HEK293 (cell line): ENCODE results near the gene AP4S1.

DNA sequence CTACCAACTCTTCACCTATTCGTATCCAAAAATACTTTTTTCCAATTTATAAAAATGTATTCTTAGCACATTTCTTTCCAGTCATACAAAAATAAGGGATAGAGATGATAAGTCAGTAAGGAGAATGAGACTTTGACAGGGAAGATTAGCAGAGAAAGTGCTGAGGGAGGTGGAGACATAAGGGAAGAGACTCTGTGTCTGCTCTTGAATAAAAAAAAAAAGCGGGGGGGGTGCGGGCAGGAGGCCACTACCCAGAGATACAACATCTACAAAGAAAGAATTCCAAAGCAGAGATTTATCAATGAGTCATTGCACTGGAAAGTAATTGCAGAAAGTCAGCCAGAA, 267.0 kb upstream of the PRKD1 start:
- PRO-cap = no peak
- RRBS, 2 experiments = no CpG with 5 or more reads among the region's 3 CpGs

GRCh38 chr14:30612255-30612771, 9.8 kb upstream of the SCFD1 start:
- PRO-cap = no peak
- RRBS, 2 experiments = no CpG with 5 or more reads among the region's 6 CpGs

- PRO-cap = no peak
- RRBS, 2 experiments = no CpG with 5 or more reads among the region's 2 CpGs
These were observed 48.0 kb downstream of the SCFD1 start for GRCh38 chr14:30670092-30670530.

DNA sequence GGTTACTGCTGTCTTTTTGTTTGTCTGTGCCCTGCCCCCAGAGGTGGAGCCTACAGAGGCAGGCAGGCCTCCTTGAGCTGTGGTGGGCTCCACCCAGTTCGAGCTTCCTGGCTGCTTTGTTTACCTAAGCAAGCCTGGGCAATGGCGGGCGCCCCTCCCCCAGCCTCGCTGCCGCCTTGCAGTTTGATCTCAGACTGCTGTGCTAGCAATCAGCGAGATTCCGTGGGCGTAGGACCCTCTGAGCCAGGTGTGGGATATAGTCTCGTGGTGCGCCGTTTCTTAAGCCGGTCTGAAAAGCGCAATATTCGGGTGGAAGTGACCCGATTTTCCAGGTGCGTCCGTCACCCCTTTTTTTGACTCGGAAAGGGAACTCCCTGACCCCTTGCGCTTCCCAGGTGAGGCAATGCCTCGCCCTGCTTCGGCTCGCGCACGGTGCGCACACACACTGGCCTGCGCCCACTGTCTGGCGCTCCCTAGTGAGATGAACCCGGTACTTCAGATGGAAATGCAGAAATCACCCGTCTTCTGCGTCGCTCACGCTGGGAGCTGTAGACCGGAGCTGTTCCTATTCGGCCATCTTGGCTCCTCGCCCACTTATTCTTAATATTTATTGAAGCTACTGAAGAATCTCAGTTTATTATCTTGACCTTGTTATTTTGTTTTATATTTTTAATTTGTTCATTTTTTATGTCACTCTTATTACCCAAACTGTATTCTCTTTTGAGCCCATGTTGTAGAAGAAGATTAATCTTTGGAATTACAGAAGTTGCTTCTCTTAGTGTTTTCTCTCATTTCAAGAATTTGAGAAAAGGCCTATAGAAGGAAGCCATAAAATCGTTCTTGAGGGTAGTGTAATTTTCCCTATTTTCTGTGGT, 68.4 kb downstream of the SCFD1 start:
- PRO-cap = bidirectional peak, plus-strand start at position 566 of the sequence, minus-strand start at position 405 of the sequence; unidirectional peak, minus-strand start at position 592 of the sequence
- RRBS, 2 experiments = no CpG with 5 or more reads among the region's 36 CpGs

GRCh38 chr14:30946927-30947340, 72.6 kb downstream of the COCH start:
- PRO-cap = no peak
- RRBS, 2 experiments = no CpG with 5 or more reads among the region's 6 CpGs

DNA sequence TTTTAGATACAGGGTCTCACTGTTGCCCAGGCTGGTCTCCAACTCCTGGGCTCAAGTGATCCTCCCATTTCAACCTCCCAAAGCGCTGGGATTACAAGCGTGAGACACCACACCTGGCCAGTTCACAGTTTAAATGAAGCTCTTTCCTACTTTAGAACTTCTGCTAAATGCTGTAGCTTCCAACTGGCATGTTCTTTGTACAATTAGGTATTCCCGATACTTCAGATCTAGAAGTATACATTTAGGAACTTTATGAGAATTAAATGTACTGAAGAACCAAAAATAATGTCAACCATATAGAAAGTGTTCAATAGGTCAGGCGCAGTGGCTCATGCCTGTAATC, 5.6 kb upstream of the AP4S1 start:
- PRO-cap = no peak
- RRBS, 2 experiments = no CpG with 5 or more reads among the region's 4 CpGs

GRCh38 chr14:31025111-31025753, at the start of gene AP4S1:
Gene AP4S1 (plus strand): TSS chr14:31025649.
- PRO-cap = bidirectional peak, plus-strand start at chr14:31025444, minus-strand start at chr14:31025421; bidirectional peak, plus-strand start at chr14:31025649, minus-strand start at chr14:31025651
- RRBS, 2 experiments = 0 to 2% methylated on average over 1 to 4 of the region's 26 CpGs

GRCh38 chr14:31173013-31173949, 34.3 kb downstream of the HECTD1 start:
- PRO-cap = no peak
- RRBS, 2 experiments = no CpG with 5 or more reads among the region's 18 CpGs

- PRO-cap = no peak
- RRBS, 2 experiments = no CpG with 5 or more reads among the region's 13 CpGs
These were observed 36.4 kb upstream of the HECTD1 start for GRCh38 chr14:31243866-31244470.

- PRO-cap = no peak
- RRBS, 2 experiments = no CpG with 5 or more reads among the region's 2 CpGs
These were observed 65.6 kb downstream of the NUBPL start for GRCh38 chr14:31626784-31627263.

DNA sequence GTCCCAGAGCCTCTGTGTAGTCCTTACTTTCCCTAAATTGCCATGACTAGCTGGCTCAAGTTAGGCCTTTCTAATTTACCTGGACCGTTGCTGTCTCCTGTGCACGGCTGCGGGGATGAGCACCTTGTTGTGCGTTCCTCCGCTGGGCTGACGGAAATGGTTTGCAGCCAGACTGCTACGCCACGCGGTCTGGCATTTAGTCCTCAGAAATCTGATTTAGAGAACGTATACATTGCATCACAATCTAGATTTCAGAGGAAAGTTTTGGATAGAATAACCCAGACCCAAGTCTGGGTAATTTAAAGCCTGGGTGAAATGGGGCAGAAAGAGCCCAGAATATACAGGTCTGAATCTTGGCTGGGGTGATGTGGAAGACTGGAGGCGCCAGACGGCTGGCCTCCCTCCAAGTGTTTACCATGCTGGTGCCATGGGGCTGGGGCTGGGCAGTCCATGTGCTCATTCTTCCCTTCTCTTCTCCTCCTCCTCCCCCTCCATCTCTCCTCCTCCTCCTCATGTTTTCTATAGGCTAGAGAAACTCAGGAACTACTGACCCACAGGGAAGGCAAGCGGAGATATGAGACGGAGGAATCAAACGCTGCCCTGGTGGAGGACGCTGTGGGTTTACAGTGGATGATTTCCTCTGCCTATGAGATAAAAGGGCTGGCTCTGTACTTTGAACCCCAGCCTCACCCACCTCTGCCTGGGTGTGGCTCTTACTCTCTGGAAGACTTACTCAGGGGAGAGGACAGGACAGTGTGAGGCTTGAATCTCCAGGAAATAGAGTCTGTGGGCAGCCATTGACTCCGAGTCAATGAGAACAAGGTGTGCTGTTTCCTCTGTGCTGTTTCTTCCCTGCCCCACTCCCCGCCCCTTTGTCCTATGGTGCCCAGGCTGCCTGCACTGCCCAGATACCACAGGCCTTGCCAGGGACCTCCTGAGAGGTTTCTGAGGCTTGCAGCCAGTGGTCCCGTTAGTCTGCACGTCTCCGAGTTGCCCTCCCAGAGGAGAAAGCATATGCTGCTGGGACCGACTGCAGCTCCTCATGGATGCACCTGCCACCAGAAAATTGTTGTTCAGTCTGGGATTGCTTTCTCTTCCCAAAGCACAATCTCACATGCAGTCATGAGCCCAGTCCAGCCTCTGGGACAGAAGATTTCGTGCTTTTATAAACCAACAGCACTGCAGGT, 132.8 kb upstream of the ARHGAP5 start:
- PRO-cap = no peak
- RRBS, 2 experiments = no CpG with 5 or more reads among the region's 23 CpGs

DNA sequence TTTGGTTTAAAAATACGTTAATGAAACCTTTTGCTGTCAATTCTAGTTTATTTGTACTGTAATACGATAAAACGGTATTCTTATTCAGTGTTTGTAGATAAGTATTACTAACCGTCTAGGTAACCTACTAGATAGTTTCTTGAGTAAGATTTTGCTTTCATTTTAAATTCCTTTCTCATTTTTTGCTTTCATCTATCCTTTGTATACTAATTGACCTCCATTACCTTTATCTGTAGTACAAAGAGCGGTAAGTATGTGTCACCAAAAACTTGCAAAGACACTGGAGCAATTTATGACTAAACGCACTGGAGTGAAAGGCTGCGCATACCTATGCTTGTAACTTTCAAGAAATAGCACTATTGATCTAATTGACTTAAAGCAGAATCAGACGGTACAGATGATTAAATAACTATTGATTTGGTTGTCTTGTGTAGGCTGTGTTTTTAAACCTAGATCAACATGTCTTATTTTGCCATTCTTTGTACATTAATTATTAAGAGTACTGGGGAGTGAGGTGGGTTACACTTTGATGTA, 1.8 kb downstream of the ARHGAP5 start:
- PRO-cap = no peak
- RRBS, 2 experiments = no CpG with 5 or more reads among the region's 8 CpGs

DNA sequence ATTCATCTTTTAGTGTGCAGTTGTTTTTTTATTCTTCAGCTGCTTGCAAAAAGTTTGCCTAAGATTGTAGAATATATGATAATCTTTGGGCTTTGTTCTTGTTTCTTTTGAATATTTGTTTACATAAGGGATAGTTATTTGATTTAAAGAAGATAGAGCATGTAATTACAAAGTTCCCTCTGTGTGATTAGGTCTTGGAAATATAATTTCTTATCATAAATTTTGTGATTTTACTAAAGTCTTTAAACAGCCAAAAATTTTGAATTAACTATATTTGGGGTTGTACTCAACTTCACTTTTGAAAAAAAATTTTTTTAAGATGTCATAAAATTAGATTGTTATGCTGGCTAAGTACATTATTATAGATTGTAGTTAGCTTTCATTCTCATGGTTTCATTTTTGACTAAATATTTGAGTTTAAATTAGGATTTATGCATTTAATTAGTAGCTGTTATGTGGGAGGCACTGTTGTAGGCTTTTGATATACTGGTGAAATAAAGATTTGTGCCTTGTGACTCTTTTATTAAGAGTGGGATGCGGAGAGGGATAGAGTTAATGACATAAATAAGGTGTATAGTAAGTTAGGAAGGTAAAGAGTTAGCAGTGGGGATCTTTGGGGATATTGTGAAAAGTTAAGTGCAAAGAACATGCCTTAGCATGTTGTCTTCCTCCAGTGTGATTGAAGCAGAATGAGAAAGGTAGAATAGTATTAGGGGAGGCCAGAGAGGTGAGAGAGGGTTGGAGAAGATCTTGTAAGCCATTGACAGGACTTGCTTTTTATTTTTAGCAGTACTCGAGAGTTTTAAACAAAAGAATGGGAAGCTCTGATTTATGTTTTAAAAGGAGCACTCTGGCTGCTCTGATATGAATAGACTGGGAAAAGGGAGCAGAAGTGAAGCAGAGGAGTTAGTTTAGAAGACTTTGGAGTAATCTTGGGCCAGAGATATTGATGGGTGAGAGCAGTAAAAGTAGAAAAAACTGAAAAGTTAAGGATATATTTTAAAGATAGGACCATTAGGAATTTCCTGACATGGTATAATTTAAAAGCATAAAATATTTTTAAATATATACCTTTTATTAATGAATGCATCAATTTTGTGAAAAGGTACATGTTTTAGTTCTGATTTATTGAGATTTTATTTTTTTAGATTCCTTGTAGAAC, 8.8 kb downstream of the ARHGAP5 start:
- PRO-cap = no peak
- RRBS, 2 experiments = no CpG with 5 or more reads among the region's 2 CpGs

GRCh38 chr14:32484059-32485249, 155.4 kb downstream of the AKAP6 start:
- PRO-cap = unidirectional peak, minus-strand start at chr14:32484957
- RRBS, 2 experiments = no CpG with 5 or more reads among the region's 25 CpGs

- PRO-cap = no peak
- RRBS, 2 experiments = no CpG with 5 or more reads among the region's 8 CpGs
These were observed 216.2 kb downstream of the AKAP6 start for GRCh38 chr14:32545275-32545817.

DNA sequence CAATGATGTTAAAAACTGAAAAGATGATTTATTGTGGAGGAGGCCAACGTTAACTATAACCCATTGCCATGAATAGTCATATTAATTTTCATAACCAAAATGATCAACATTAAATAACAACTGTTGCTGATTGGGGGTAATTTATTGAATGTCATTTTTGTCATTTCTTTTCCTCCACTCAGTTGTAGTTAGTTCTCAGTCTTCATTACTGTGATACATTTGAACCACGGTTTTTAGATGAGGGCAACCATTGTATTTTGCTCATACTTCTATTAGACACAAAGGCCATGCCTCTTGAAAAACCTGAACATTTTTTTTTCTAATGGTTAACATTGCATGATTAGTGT, 105.4 kb downstream of the NPAS3 start:
- PRO-cap = no peak
- RRBS, 2 experiments = no CpG with 5 or more reads among the region's 2 CpGs

GRCh38 chr14:33704594-33704906, 246.3 kb downstream of the EGLN3 start:
- PRO-cap = no peak
- RRBS, 2 experiments = no CpG with 5 or more reads among the region's 2 CpGs

GRCh38 chr14:33949199-33949935, 1.5 kb downstream of the EGLN3 start:
- PRO-cap = no peak
- RRBS, 2 experiments = no CpG with 5 or more reads among the region's 12 CpGs

DNA sequence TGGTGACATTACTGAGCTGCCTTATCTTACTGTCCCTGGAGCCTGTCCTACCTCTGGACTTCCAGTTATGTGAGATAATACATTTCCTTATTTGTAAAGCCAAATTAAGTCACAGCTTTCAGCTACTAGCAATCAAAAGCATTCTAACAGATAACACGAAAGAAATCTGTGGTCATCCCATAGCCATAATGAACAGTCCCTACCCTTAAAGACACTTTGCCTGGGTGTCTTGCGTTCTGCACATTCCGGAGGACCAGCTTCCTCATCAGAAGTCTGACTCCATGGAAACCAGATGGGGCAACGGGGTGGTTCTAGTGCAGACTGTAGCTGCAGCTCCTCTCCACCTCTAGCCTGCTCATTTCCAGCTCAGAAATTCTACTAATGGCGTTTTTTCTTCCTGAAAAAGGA, 7.9 kb upstream of the EGLN3 start:
- PRO-cap = no peak
- RRBS, 2 experiments = no CpG with 5 or more reads among the region's 5 CpGs

DNA sequence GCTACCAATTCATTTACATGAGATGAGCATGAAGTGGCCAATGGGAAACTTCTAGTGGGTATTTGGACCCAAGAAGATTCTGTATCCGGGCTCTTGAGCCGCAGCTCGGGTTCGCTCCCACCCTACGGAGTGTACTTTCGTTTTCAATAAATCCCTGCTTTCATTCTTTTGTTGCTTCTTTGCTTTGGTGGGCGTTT, 129.1 kb downstream of the SPTSSA start:
- PRO-cap = no peak
- RRBS, 2 experiments = no CpG with 5 or more reads among the region's 7 CpGs